Renal cortical epithelial cell (primary cell): ENCODE measurements around a stretch of chr13.

DNA sequence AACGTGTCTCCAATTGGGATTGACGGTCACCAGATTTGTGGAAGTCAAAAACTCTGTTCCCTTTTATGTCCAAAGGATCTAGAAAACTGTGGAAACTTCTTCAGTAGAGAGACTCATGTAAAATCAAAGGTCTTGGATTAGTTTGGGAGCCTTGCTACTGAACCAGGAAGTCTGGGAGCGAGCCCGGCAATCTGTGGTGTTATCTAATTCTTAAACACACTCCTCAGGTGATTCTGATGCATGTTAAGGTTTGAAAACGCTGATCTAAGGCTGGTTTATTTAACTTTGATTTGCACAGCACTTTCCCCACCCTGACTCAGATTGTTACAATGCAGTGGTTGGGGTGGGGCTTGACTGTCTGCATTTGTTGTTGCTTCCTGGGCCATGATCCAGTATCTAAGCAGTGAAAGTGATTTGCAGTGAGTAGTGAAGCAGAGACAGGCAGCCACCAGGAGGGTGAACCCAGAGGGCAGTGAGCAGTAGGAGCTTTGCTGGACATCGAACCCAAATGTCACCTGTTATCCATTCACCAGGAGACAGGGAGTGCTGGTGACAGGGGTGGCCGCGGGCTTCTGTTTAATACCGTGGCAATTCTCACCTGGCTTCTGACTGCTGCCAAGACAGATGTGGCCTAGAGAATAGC lies 81.5 kb upstream of the ARGLU1 start:
- RRBS = no CpG with 5 or more reads among the region's 9 CpGs

- RRBS = no CpG with 5 or more reads among the region's 5 CpGs
Measured at GRCh38 chr13:107226146-107226417, 641.2 kb downstream of the NALF1 start.

DNA sequence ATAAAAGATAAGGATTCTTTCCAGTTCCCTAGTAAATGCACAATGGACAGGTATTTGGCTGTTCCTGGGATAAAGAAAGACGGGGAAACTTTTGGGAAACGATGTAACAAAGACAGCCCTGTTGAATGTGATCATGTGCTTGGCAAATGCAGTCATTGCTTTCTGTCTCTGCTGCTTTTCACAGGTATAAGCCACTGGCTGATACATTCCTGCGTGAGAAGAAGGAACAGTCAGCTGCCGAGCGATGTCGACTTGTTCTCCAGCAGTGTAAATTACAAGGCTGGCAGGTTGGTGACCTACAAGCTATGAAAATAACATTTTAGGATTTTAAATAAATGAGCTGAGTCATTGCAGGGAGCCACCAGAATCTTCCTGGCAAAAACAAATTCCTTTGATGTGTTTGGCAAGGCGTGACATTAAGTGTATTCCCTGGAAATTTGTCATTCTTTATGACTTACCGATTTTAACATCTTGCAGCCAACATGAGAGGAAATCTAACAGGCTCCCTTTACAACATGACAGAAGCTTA lies 471.3 kb downstream of the MYO16 start:
- RRBS = no CpG with 5 or more reads among the region's 8 CpGs

DNA sequence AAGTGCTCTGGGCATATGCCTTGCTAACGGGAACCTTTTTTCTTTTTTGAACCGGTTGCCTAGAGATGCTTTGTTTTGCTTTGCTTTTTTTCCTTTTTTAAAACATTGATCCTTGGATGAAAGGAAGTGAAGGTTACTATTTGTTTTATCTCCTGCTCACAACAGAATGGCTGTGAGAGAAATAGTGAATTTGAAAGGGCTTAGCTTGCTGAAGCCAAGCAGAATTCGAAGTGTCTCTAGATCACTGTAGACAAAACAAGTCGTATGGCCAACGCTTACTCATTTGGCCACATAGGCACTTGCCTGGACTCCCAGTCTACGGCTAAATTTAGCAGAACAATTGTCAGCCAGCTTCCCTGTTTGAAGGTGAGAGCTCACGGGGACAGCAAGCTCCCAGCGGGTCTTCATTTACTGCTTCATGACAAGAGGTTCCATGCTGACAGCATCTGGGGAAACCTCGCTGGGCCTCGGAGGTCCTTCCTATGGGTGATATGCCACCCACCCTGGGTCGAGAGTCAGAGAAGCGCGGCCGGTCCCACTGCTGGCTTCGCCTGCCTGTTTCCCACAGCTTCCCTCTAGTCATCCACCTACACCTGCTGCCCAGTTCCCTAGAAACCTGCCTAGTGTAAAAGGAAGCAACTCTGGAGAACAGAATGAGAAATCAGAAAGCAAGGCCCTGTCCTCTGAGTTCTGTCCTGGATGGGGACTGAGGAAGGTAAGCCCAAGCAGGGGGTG lies 504.7 kb downstream of the IRS2 start:
- RRBS = no CpG with 5 or more reads among the region's 15 CpGs

DNA sequence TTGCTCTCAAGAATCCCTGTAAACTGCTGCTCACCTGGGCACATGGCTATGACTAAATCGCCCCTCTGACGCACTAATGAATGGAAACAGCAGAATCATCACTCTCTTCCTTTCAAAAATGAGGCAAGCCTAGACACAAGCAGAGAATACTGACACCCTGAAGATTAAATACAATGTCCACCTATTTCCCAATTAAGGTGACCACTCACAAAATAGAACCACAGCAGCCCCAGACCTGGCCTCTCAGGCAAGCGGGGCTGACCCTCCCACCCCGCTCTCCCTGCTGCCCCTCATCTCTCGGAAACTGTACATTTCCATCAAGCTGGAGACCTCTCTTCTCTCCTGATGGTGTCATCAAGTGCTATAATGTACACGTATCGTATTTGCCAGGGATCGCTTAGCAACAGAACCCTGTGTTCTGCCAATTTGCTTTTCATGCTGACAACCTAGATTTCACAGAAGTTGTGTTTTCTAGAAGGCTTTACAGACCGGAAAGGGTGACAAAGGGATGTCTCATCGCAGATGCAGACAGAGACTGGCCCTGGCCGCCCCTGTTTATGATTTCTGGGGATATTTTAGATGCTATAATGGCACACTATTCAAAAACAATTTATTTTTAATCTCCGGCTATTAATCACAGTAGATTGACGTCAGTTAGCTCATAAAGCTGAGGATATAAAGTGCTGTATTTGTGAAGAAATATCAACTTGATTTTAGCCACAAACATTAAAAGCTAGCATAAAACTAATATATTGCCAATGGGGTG lies 291.6 kb downstream of the IRS2 start:
- RRBS = no CpG with 5 or more reads among the region's 13 CpGs

DNA sequence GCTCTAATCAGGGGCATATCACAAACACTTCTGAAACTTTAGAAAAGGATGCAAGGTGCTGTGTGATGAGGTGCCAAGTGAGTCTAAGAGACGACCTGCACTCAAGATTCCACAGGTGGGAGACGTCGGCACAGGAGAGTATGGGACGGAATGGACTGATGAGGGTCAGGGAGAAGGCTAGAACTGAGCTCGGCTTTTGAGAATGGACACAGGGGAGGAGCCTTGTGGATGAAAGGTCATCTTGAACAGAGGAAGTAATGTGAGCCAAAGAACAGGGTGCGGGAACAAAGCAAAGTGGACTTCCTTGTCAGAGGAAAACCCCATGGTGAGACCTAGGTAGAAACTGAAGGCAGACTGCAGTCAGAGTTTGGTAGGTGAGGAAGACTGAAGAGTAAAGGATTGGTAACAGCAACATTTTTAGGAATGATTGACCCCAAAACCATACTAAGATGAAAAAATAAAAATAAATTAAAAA lies 199.3 kb downstream of the IRS2 start:
- RRBS = no CpG with 5 or more reads among the region's 6 CpGs

- RRBS = no CpG with 5 or more reads among the region's 6 CpGs
Measured at GRCh38 chr13:109657345-109657747, 129.0 kb downstream of the IRS2 start.

GRCh38 chr13:109704443-109705807 lies 81.5 kb downstream of the IRS2 start:
- RRBS = no CpG with 5 or more reads among the region's 35 CpGs

GRCh38 chr13:109727242-109727830 lies 59.0 kb downstream of the IRS2 start:
- RRBS = no CpG with 5 or more reads among the region's 5 CpGs

DNA sequence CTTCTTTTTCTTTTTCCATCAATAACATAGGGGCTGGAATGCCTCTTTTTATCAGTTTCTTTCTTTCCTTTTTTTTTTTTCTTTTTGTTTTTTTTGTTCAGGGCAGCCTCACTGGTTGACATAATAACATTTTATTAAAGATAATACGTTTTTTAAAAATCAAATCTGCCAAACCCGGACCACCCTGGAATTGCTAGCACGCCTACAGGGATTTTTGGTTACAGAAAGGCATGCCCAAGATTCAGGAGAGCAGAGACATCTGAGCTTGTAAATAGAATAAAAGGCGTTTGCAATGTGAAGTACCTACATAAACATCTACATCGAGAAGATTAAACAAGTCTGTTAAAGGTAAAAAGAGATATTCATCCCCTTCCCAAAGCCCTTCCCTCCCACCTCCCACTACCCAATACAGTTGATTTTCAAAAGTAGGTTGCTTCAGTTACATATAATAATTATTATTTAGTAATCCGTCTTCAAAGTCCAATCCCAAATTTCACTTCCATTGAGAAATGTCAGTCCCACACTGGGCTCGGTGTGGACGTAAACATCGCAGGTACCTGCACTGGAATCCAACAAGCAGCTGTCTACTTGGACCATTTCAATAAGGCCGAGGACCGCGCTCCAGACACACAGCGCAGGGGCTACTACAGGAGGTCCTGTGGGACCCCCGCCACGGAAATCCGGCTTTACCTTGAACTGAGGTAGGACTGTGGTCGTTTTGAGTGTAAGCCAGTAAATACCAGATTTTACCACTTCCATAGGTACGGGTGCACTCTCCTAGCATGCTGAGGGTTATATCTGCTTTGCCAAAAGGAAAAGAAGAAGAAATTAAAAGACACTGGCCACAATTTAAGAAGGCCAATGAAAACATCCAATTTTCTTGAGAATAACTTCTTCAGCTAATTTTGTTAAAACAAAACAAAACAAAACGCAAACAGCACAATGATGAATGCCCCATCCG lies 31.0 kb downstream of the IRS2 start:
- RRBS = no CpG with 5 or more reads among the region's 20 CpGs

- RRBS = 60% methylated on average over 1 of the region's 2 CpGs
Measured at GRCh38 chr13:109769511-109769791, 16.9 kb downstream of the IRS2 start.

- RRBS = no CpG with 5 or more reads among the region's 16 CpGs
Measured at GRCh38 chr13:109780610-109781508, 5.5 kb downstream of the IRS2 start.

DNA sequence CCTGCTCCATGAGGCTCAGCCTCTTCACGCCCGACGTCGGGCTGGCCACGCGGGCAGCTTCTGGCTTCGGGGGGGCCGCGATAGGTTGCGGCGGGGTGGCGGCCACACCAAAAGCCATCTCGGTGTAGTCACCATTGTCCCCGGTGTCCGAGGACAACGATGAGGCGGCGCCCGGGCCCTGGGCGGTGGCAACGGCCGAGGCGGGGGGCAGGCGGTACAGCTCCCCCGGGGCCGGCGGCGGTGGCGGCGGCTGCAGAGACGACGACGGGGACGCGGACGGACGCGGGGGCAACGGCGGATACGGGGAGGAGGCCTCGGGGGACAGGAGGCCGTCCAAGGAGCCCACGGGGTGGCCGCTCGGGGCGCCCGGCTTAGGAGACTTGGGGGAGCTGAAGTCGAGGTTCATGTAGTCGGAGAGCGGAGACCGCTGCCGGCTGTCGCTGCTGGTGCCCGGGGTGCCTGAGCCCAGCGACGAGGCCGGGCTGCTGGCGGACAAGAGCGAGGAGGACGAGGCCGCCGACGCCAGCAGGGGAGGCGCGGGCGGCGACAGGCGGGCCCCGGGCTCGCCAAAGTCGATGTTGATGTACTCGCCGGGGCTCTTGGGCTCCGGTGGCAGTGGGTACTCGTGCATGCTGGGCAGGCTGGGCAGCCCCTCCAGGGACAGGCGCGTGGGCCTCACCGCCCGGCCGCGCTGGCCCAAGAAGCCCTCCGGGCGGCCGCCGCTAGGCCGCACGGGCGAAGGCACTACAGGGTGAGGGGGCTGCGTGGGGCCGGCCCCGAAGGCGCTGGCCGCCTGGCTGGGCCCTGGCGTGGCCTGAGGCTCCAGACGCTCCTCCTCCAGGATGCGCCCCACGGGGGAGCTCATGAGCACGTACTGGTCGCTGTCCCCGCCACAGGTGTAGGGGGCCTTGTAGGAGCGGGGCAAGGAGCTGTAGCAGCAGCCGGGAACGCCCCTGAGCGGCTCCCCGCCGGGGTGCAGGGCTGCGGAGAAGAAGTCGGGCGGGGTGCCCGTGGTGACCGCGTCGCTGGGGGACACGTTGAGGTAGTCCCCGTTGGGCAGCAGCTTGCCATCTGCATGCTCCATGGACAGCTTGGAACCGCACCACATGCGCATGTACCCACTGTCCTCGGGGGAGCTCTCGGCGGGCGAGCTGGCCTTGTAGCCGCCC lies 3.3 kb downstream of the IRS2 start:
- RRBS = 95% methylated on average over 23 of the region's 123 CpGs

GRCh38 chr13:109869382-109870459 lies 83.3 kb upstream of the IRS2 start:
- RRBS = 2% methylated on average over 5 of the region's 45 CpGs

DNA sequence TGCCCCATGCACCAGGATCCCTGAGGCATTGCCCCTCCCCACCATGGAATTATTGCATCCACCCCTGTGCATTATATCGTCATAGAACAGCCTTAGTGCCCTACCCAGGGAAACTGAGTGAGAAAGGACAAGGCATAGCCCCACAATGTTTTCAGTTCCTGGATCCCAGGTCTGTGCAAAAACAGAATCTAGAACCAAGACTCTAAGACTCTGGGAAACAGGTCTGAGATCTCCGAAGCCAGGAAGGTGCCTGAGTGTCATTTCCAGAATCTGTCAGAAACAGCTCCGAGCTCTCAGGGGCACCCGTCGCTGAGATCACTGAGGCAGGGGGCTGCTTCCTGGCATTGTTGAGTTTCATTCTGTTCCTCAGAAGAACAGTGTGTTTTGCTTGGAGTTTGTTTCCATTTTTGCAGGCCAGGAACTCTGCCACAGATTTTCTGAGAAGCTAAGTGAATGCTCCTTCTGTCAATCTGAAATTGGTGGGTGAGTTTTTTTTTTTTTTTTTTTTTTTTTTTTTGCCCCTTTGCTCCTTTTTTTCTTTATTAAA lies 237.3 kb upstream of the IRS2 start:
- RRBS = no CpG with 5 or more reads among the region's 5 CpGs

GRCh38 chr13:110122967-110123675 lies 183.8 kb downstream of the COL4A1 start:
- RRBS = no CpG with 5 or more reads among the region's 14 CpGs

- RRBS = no CpG with 5 or more reads among the region's 15 CpGs
Measured at GRCh38 chr13:110155001-110155619, 151.8 kb downstream of the COL4A1 start.

GRCh38 chr13:110177771-110178279 lies 129.1 kb downstream of the COL4A1 start:
- RRBS = 90% methylated on average over 1 of the region's 9 CpGs

DNA sequence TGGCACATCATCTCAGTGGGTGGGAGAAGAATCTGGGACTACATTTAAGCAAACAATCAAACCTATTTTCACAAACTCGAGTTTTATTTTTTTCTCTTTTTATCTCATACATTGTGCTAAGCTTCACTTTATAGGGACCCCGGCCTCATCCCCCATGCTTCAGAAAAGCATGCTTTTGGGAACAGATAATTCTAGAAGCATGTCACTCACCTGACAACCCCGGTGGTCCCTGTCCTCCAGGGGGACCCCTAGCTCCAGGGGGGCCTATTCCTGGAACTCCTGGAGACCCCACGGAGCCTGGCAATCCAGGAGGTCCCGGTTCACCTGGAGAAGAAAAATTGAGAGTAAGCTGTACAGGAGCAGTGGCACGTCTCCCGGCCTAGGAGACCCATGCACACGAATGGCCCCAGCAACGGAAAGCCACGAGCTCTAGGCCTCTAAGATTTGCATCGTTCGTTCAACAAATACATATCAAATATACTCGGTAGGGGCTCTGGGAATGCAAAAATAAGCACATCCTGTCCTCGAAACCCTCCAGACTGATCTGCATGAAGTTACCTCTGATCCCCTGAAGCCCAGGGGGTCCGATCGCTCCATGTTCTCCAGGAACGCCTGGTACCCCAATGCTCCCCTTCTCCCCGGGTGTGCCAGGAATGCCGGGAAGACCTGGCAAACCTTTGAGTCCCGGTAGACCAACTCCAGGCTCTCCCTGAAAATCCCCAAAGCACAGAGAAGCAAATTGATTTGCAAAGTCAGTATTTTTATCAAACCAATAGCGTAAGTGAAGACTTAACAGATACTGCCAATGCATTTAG lies 128.0 kb downstream of the COL4A1 start:
- RRBS = 97% methylated on average over 3 of the region's 21 CpGs